BE2C (cell line): ENCODE measurements around the gene OTUB1.

GRCh38 chr11:63242266-63243073, 929 bp downstream of the SLC22A25 start:
- RRBS, result no CpG with 5 or more reads among the region's 7 CpGs

DNA sequence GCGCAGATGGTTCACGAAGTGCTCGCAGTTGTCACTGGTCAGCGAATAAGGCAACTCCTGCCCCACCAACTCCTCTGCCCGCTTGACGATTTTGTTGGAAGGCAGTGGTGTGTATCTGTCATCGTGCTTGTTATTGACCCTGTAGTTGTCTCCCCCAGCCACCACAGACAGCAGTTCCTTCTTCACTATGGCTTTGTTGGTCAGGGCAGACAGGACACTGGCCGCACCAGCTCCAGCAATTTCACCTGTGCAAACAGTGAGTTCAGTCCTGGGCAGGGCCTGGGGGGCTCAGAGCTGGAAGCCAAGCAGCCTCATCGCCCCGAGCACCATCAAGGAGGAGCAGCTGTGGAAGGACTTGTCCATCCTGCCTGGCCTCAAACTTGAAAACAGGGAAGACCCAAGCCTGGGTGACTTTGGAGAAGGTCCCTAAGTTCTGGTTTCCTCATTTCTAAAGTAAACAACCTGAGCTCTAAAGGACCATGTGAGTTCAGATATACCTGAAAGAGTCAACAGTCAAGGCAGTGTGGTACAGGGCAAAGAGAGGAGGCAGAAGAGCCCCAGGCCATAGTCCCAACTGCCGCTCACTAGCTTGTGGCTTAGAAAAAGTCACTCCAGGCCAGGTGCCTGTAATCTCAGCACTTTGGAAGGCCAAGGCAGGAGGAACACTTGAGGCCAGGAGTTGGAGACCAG, 4.6 kb downstream of the PLAAT2 start:
- RRBS, result no CpG with 5 or more reads among the region's 11 CpGs

- RRBS, result no CpG with 5 or more reads among the region's 7 CpGs
Measured at GRCh38 chr11:63560554-63561257, 2.5 kb downstream of the PLAAT2 start.

GRCh38 chr11:63574412-63575416, 11.5 kb upstream of the PLAAT2 start:
- RRBS, result no CpG with 5 or more reads among the region's 18 CpGs

- RRBS, result 0% methylated on average over 2 of the region's 33 CpGs
Measured at GRCh38 chr11:63613450-63613974, 721 bp downstream of the PLAAT3 start.

DNA sequence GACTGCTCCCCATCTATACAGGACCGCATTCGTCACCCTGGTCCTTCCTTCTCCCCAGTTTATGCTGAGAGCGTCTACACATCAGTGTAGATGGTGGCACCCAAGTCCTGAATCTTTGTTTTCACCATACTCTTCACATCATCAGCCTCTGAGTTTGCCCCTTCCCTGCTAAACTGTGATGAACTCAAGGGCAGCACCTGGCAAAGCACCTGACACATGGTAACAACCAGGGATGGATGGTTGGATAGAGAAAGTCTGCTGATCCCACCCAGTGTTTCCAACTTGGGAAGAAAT, 8.6 kb upstream of the PLAAT3 start:
- RRBS, result no CpG with 5 or more reads among the region's 3 CpGs

DNA sequence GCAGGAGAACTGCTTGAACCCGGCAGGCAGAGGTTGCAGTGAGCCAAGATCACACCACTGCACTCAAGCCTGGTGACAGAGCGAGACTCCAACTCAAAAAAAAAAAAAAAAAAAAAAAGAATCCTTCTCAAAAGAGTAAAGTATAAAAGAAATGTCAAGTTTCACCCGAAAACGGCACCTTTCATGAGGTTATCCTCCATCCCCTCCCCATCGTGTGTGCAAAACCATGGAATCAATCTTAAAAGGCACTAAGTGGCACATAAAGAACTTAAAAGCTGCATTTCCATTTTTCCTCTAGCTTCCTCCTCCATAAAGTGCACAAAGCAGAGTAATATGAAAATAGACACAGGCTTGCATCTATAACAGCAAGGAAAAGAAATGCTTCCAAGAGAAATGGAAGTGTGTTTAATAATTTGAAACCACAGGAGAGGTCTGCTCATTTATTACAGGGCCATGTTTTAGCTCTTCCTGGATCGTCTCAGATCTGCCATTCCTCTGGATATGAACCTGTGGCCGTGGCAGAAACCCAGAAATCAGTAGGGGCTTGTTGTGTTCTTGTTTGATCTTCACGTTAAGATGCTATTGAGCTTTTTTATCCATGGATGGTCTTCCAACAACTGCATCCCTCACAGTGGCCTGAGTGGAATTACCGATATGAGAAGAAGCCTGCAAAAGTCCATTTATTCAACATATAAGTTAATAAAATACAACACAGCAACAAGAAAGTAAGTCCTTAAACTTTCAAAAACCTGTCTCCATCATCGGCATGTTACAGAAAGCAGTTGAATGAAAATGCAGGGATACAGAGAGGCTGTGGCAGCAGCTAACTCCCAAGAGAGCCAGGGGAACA, 14.7 kb upstream of the PLAAT3 start:
- RRBS, result no CpG with 5 or more reads among the region's 10 CpGs

GRCh38 chr11:63870359-63870965, 31.6 kb downstream of the MARK2 start:
- RRBS, result no CpG with 5 or more reads among the region's 12 CpGs

- RRBS, result no CpG with 5 or more reads among the region's 7 CpGs
Measured at GRCh38 chr11:63874530-63875034, 35.7 kb downstream of the MARK2 start.

- RRBS, result no CpG with 5 or more reads among the region's 9 CpGs
Measured at GRCh38 chr11:63905493-63905944, 11.4 kb downstream of the RCOR2 start.

DNA sequence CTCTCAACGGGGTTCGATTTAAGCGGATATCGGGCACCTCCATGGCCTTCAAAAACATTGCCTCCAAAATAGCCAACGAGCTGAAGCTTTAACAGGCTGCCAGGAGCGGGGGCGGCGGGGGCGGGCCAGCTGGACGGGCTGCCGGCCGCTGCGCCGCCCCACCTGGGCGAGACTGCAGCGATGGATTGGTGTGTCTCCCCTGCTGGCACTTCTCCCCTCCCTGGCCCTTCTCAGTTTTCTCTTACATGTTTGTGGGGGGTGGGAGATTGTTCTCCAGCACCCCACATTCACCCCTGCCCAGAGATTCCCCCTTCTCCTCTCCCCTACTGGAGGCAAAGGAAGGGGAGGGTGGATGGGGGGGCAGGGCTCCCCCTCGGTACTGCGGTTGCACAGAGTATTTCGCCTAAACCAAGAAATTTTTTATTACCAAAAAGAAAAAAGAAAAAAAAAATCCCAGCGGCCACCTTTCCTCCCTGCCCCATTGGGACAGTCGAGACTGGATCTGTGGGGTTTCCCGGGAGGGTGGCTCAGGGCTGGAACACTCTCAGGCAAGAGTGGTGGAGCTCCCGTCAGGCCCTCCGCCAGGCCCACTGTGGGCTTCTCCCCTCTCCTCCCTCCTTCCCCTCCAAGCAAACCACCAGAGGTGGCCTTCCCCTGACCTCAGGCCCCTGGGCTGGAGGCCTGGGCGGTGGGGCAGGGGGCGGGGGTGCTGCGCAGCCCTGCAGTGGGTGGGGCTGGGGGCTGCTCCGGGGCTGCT, 7.6 kb downstream of the RCOR2 start:
- RRBS, result no CpG with 5 or more reads among the region's 28 CpGs

- RRBS, result 3% methylated on average over 21 of the region's 50 CpGs
Measured at GRCh38 chr11:63917701-63918559, 966 bp upstream of the RCOR2 start.

GRCh38 chr11:63919912-63920617, 3.1 kb upstream of the RCOR2 start:
- RRBS, result 9% methylated on average over 10 of the region's 21 CpGs

- RRBS, result 0% methylated on average over 5 of the region's 18 CpGs
Measured at GRCh38 chr11:63937875-63938301, 914 bp upstream of the NAA40 start.

GRCh38 chr11:63946727-63947209, 8.0 kb downstream of the NAA40 start:
- RRBS, result no CpG with 5 or more reads among the region's 11 CpGs

GRCh38 chr11:63985731-63986618, at the start of gene OTUB1:
TSS of gene OTUB1 (plus strand) at chr11:63986438.
- RRBS, result 5% methylated on average over 11 of the region's 54 CpGs

GRCh38 chr11:63986619-63987463, 603 bp downstream of the OTUB1 start:
- RRBS, result 1% methylated on average over 19 of the region's 55 CpGs

DNA sequence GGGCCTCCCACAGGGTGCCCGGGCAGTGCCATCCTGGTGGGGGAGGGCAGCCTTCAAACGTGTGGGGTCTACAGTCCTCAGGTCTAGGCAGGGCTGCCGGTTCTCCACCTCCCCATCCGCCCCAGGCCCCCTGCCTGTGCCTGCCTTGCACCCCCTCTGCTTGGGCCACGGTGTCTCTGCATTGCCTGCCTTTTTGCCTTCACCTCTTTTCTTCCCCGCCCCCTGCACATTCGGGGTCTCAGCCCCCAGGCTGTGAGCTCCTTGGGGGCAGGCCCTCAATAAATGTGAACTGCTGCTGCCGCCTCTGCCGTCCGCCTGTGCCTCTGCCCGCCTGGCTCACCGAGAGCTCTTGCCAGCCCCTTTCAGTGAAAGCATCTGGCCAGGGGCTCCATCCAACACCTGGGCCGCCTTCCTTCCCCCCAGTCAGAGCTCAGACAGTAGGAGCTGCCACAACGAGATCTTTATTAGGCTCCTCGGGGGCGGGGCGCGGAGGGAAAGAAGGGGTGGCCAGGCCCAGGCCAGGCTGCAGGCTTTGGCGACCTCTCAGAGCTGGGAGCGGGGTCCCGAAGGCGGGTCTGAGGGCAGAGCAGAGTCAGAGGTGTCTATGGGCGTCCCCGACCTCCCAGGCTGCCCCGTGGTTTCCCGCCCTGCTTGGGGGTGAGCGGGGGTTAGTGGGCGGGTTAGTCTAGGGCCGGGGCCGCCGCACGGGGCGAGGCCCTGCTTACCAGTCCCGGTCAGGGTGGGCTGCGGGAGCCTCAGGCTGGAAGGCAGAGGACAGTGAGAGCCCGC, 12.1 kb downstream of the OTUB1 start:
- RRBS, result 83% methylated on average over 10 of the region's 36 CpGs

GRCh38 chr11:64000487-64001180, 14.4 kb downstream of the OTUB1 start:
- RRBS, result 93% methylated on average over 27 of the region's 72 CpGs

- RRBS, result no CpG with 5 or more reads among the region's 11 CpGs
Measured at GRCh38 chr11:64087201-64087593, 51.5 kb downstream of the FLRT1 start.